ENCODE data around the genes BEAN1 and B3GNT9.

- PRO-cap, result no peak
Measured at GRCh38 chr16:60203777-60204204, 1469.7 kb upstream of the GOT2 start.

DNA sequence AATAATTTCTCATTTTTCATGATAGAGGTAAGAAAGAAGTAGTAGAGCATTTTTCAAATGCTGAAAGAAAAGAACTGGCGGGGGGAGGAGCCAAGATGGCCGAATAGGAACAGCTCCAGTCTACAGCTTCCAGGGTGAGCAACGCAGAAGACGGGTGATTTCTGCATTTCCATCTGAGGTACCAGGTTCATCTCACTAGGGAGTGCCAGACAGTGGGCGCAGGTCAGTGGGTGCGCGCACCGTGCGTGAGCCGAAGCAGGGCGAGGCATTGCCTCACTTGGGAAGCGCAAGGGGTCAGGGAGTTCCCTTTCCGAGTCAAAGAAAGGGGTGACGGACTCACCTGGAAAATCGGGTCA, 1513.6 kb downstream of the CDH8 start:
- PRO-cap, result unidirectional peak, plus-strand start at position 85 of the sequence

GRCh38 chr16:61445614-61445940, 590.7 kb downstream of the CDH8 start:
- PRO-cap, result no peak

GRCh38 chr16:65068906-65069349, 52.9 kb downstream of the CDH11 start:
- PRO-cap, result no peak

DNA sequence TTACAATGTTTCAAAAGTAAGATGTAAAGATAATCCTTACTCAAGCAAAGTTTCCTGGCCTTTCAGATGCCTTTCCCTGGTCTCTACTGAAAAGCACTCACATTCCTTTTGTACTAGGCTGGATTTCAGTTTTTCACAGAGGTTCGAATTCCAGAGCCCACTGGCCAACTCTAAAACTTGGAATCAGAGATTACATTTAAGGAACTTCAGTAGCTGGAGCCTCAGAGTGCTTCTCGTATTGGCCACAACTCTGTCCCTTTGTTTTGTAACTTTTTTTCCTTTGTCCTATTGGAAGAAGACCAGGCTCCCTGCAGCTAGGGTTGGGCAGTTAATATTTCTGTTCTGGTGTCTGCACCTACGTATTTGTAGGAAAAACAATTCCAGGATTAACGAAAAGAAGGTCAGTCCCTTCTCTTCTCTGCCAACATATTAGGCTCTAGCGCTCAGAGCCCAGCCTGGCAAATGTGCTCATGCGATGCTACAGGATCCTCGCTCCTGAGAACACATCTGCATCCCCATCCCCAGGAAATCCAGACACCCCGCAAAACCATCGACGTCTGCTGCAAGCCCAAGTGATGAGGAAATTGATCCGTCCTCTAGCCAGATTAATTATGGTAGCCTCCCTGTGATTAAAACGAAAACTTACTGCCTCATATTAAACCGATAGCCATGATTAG, 1.9 kb downstream of the CDH11 start:
- PRO-cap, result no peak

DNA sequence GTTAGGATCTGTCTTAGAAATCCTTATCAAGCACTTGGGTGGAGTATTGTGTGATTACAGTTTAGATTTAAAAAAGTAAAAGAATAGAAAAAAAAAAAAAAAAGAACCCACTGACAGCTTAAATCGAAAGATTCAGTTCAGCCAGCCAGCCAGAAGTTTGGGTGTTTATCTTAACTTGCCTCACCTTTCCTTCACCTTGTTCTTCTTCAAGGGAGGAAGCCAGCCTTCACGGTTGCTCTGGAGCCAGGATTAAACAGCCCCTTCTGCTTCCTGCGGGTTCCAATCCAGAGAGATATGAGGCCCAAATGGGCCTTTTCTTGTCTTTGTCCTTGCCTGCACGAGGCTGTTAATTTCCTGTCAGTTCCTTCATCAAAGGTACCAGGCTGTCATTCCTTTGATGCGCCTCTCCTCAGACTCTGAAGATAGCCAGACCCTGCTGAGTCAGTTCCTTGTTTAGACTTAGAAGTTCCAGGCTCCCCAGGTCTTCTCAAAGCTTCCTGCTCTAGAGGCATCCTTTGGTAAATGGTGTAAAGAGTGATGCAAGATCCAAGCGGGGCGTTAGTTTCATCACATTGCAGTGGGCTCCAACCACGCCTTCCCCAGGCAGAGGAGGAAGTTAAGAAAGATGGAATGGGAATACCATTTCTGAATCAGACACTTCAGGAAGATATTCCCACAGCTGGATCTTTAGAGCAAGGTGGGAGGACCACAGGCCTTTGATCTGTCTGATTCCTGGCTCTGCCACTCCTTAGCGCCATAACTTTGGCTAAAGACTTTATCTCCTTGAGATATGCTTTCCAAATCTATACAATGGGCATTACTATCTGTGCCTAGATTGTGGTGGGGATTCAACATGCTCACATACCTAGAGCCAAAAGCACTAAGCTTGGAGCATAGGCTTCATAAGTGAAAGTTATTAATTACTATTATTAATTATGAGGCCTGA, 4.0 kb upstream of the CDH11 start:
- PRO-cap, result no peak

- PRO-cap, result no peak
Measured at GRCh38 chr16:65176507-65177188, 54.8 kb upstream of the CDH11 start.

DNA sequence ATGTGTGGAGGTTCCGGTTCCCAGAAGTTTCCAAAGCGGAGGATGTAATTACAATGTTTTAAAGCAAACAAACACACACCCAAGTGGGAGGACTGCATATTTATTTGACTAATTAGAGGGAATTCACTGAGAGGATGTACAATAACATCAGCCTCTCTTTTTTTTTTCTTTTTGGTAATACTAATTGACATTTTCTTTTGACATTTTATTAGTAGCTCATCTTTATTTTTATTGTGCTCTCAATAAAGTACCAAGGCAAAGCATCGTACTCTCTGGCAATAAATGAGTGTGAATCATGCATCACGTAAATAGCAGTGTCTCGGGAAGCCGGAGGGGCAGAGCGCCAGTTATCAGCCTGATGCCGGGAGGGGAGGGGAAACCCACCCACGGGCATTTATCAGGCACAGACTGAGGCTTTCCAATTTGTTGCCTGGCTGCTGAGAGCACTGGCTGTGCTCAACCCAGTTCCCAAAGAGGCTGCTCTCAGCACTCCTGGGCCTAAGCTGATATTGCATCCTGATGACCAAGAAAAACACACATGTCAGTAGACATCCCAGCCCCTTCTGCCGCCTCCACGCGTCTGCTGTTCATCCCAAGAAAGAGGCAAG, 118.4 kb upstream of the CDH5 start:
- PRO-cap, result no peak

GRCh38 chr16:66377354-66377888, 10.9 kb downstream of the CDH5 start:
- PRO-cap, result no peak

GRCh38 chr16:66408117-66409244, 18.6 kb upstream of the BEAN1 start:
- PRO-cap, result no peak

DNA sequence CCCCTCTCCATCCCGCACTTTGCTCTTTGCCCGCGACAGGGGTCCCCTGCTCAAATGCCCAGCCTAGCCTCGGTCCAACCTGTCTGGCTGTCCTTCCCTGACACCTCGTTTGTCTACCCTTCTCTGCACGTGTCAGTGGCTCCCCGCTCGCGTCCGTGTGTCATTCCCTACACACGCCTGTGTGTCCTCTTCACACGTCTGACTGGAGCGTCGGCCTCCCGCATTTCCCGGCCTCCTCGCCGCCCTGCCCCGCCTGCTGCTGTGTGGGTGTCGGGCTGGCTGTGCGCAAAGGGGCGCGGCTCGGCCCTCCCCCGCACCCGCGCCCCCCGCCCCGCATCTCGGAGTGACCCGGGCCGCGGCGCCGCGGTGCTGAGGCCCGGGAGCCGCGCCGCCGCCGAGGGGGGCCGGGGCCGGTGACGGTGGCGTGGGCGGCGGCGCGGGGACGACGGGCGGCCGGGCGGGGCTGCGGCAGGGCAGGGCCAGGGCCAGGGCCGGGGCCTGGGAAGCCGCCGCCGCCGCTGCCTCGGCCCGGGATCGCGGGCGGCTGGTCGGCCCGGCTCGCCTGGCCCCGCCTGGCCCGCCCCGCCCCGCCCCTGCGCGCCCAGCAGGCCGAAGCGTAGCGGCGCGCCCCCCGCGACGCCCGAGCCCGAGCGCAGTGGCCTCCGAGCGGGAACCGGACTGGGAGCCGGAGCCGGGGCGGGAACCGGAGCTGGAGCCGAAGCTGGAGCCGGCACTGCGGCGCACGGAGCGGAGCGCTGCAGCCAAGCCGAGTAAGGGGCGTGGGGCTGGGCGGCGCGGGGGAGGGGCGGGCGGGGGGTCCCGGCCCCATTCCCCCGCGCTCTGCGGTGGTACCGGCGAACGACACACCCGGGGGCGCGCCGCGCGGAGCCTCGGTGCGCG, at the start of gene BEAN1:
TSS of gene BEAN1 (plus strand) at position 634 of the 900 bp plus-strand sequence.
- PRO-cap, result no peak

- PRO-cap, result no peak
Measured at GRCh38 chr16:66517768-66518090, 32.2 kb downstream of the TK2 start.

GRCh38 chr16:66559840-66560393, 6.3 kb upstream of the CMTM1 start:
- PRO-cap, result no peak

- PRO-cap, result no peak
Measured at GRCh38 chr16:66616671-66617806, 12.5 kb downstream of the CMTM3 start.

- PRO-cap, result no peak
Measured at GRCh38 chr16:66681672-66682156, 14.8 kb downstream of the CMTM4 start.

DNA sequence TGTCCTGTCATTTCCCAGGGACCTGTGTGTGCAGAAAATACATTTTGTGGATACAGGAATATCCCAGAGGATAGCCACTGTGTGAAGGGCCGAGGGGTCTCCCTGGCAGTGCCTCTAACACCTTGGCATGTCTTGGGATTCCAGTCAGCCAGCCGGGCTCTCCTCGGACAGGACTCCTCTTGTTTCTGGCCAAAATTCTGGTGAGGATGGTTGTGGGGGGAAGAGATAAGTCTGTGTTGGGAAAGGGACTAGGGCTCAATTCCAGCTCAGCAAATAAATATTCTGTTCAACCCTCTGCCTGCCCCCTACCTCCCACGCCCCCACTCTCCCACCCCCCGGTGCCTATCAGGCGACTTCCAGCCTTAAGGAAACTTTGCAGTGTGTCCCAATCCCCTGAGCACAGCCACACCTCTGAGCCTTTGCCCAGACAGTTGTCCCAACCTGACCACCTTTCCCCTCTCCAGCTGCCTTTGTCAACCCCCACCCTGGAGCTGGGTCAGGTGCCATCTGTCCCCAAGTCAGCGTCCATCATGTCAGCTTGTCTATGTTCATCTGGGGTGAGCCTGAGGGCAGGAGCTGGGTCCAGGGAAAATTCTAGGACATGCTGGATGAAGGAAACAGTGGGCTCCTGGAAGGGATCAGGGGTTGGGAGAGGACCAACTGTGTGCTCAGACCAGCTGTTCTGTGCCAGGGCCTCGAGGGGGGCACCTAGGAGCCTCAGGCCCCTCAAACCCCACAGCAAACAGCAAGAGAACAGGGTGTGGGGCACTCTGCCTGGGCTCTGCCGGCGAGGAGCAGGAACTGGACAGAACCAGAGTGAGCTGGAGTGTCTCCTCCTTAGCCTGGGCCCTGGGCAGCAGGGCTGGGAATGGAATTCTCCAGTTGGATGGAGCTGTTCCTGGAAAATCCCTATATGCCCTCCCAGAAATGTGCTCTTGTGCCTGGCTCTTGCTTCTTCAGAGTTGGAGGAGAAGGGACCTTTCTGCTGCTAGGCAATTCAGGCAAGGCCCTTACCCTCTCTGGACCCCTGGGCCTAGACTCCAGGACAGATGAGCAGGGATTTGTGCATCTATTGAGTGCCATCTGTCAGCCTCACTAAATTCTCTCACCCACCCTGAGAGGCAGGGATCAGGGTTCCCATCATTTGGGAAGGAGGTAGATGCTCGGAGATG, 17.8 kb downstream of the CDH16 start:
- PRO-cap, result no peak

DNA sequence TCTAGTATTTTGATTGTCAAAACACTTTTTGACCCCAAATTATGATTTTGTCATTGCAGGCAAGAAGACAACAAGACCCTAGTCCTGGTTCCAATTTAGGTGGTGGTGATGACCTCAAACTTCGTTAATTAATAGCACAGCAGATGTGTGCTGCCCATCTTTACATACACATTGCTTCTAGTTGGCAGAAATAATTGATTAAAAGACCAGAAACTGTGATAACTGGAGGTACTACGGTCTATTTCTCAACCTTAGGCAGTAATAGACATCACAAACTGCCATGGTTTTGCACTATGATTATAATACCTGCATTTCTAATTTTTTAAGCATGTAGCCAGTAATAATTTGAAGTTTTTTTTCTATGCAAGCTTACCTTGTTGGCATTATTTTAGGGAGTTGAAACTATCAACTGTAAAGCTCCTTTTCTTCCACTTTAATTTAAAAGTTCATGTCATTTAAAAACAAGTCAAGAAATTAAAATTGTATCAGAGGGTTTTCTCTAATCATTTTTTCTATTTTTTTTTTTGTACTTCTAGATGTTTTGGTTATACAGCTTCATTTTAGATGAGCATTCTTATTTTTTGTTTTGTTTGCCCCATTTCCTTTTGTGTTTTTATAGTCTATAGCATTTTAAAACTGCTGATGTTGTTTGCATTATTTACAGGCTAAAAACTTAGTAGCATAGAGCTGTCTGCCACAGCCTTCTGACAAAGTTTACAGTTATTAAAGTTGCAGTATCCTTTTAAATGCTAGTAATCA, 10.9 kb upstream of the PHAF1 start:
- PRO-cap, result no peak

DNA sequence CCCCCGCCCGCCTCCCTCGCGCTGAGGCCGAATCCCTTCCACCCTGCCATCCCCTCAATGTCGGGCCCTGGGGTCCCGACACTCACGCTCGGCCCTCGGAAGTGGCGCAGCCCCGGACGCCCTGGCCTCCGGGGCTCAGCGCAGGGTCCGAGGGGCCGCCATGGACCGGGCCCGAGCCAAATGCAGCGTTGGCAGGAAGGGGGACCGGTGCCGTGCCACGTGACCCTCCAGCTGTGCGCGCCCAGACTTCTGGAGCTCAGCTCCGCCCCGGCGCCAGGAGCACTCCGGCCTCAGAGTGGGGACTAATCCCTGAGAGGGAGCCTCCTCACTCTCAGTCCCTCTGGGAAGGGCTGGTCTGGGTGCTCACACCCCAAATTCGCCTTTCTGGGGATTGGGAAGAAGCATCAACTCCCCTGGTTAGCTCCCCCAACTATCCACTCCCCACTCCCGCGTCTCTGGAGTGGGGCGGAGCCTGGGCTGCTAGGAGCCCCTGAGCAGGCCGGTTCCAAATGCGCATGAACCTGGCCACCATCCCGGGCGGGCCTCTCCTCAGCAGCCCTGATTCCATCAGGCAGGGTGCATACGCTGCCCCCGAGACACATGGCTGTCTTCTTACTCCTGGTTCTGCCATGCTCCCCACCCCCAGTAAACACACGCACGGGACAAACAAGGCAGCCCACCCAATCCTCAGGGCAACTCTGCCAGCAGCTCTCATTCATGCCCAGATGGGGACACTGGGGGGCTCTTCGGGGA, at the start of gene B3GNT9:
TSS of gene B3GNT9 (minus strand) at position 220 of the 753 bp plus-strand sequence.
- PRO-cap, result bidirectional peak, plus-strand start at position 57 of the sequence, minus-strand start outside the sequence; bidirectional peak, plus-strand start at position 290 of the sequence, minus-strand start at position 181 of the sequence

GRCh38 chr16:67177392-67177855, 6.3 kb downstream of the MATCAP1 start:
- PRO-cap, result no peak

- PRO-cap, result bidirectional peak, plus-strand start at chr16:67183754, minus-strand start at chr16:67183521
Measured at GRCh38 chr16:67182880-67183633, 706 bp downstream of the MATCAP1 start.